Left common carotid artery plus branches (tissue), 1 donor: ENCODE results near the genes SYS1, PIGT and WFDC9.

DNA sequence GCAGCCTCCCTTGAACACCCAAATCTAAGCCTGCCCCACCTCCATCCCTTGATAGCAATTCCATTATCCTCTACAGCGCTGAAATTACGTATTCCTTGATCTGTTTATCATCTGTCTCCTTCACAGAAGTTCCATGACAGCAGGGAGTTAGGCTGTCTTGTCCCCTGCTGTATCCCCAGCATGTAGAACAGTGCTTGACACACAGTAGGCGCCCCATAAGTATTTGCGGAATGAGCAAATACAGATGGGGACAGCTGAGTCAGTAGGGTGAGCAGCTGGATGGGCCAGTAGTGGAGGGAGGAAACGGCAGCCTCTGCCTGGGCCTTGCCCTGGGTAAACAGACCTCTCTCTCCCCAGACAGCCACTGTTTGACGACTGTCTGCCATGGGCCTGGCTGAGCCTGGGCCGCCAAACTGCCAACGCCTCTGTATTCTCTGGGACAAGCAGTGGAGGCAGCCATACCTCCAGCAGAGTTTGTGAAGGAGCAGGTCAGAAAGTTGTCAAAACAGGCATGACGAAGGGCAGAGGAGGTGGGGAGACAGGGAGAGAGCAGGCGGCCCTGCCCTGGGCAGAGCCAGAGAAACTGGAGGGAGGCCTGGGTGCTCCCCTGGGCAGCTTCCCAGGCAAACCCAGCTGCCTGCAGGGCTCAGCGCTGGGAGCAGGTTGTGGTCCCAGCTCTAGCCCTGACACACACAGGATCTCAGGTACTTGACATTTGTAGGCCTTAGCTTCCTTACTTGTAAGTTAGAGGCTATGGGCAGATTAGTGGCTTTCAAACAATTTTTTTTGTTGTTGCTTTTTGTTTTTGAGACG is 15.2 kb downstream of the HNF4A start:
- PRO-cap = no peak

GRCh38 chr20:44388377-44389543 is 33.3 kb downstream of the HNF4A start:
- PRO-cap = no peak

DNA sequence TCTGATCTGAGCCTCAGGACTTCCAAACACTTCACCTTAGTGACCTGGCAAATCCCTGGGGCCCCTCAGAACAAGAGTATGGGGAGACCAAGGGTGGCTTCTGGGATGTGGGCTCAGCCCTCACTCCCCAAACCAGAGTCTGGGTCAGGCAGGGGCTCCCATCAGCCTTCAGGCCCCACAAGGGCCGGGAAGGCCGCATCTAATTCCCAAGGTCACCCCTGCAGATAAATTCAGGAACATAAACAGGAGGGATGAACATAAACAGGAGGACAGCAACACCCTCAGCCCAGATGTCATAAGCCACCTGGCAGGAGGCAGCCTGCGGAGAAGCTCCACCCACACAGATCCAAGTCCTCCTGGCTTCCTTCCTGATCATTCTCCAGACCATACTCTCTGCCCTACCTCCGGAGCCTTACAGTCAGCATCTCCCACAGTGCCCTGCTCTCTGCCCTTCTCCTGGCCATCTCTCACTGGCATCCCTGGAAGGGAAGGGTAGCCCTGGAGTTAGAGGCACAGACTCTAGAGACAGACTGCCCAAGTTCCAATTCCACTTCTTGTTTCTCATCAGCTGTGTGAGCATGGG is 37.6 kb downstream of the HNF4A start:
- PRO-cap = no peak

DNA sequence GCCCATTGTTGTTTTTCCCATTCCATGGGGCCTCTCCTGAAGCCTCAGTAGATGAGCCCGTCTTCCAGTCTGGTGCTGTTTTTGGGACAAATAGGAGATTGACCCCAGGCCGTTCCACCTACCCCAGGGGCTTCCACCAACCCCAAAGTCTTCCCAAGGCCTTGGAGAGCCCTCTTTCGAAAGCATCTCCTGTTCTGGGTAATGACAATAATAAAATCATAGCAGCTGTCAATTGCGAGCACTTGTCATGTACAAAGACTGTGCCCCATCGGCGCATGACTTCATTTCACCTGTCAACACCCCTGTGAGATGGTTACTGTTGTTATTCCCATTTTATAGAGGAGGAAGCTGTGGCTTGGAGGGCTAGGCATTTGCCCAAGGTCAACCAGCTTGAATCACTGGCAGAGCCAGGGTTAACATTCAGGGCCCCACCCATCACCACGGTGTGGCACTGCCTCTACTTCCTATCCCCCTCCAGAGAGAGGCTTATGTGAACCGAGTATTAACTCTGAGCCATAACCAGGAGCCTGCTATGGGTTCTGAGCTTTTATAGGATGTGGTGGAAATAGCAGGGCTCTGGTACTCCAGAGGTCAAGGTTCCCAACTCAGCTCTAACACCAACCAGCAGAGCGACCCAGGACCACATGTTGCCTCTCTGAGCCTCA is 51.1 kb downstream of the HNF4A start:
- PRO-cap = no peak

- PRO-cap = no peak
These were observed 49.7 kb upstream of the TTPAL start for GRCh38 chr20:44425819-44426591.

DNA sequence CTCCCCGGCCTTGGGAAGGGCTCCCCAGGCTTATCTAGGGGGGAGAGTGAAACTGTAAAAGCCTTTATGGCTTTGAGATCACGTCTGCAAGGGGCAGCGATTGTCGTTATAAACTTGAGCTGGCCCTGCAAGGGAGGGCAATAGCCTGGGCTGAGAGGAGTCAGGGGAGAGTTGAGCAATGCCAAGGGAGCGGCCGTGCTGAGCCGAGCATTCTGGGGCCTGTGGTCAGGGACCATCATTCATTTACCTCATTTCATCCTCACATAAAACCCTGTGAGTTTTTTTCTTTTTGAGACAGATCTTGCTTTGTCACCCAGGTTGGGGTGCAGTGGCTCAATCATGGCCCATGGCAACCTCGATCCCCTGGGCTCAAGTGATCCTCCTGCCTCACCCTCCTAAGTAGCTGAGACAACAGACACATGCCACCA is 32.9 kb upstream of the TTPAL start:
- PRO-cap = no peak

DNA sequence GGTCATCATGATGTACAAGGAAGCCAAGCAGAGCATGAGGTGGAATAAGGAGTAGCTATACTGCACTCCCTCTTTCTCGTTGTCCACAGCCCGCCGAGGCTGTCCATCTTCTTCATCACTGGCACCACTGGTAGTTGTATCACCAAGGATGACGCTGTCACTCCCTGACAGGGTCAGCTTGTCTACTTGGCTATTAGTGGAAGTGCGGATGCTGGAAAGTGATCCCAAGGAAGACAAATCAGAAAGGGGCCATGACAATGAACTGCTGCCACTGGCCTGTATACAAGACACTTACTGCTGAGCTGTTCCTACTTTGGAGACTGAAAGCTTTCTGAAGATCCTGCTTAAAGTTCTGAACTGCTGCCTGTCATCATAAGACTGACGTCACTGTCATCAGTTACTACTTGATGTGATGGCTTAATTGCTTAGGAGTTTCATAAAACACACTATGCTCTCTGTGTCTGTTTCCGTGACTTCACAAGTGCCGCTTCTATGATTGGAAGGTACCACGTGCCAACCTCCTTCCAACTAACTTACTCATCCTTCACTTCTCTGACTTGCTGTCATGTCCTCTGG is 20.7 kb downstream of the SERINC3 start:
- PRO-cap = no peak

- PRO-cap = no peak
These were observed 12.2 kb downstream of the CCN5 start for GRCh38 chr20:44727176-44727863.

DNA sequence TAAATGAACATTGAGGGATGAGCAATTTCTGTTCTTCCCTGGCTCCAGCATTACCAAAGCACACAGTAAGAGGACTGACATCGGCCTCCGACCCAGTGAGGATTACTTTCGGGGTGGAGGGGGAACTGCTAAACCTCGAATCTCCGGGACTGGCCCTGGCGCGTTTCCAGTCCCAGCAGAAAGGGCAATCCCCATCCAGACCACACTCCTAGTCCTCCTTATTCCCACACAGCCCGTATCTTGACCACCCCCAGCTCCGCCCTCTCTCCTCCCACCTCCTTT is 372 bp upstream of the YWHAB start:
- PRO-cap = no peak

GRCh38 chr20:44894702-44895602 is 9.4 kb downstream of the YWHAB start:
- PRO-cap = no peak

- PRO-cap = no peak
These were observed 17.0 kb downstream of the STK4 start for GRCh38 chr20:44983432-44983662.

GRCh38 chr20:44997093-44997558 is 30.8 kb downstream of the STK4 start:
- PRO-cap = no peak

DNA sequence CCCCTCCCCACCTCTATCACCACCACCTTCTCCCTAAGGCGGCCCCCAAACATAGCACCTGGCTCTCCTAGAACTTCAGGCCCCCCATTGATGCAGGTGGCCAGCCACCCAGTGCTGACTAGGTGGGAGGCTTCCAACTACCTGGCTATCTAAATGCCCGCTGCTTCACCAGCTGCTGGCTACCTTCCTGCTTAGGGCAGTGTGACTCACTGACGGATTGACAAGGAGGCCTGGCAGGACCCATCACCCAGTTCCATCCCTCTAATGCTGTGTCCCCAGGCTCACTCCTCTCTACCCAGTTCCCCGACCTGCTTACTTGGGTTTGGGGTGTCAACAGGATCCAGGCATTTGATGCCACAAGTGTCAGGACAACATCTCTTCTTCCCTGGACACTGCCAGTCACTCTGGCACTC is 1.1 kb downstream of the SLPI start:
- PRO-cap = no peak

- PRO-cap = no peak
These were observed 17.6 kb upstream of the MATN4 start for GRCh38 chr20:45325471-45326300.

GRCh38 chr20:45338550-45338842 is 9.7 kb downstream of the SDC4 start:
- PRO-cap = no peak

GRCh38 chr20:45362677-45363851 is at the start of gene SYS1:
Gene SYS1 (plus strand): TSS chr20:45363156.
- PRO-cap = bidirectional peak, plus-strand start at chr20:45363180, minus-strand start at chr20:45362950; unidirectional peak, minus-strand start at chr20:45363368

DNA sequence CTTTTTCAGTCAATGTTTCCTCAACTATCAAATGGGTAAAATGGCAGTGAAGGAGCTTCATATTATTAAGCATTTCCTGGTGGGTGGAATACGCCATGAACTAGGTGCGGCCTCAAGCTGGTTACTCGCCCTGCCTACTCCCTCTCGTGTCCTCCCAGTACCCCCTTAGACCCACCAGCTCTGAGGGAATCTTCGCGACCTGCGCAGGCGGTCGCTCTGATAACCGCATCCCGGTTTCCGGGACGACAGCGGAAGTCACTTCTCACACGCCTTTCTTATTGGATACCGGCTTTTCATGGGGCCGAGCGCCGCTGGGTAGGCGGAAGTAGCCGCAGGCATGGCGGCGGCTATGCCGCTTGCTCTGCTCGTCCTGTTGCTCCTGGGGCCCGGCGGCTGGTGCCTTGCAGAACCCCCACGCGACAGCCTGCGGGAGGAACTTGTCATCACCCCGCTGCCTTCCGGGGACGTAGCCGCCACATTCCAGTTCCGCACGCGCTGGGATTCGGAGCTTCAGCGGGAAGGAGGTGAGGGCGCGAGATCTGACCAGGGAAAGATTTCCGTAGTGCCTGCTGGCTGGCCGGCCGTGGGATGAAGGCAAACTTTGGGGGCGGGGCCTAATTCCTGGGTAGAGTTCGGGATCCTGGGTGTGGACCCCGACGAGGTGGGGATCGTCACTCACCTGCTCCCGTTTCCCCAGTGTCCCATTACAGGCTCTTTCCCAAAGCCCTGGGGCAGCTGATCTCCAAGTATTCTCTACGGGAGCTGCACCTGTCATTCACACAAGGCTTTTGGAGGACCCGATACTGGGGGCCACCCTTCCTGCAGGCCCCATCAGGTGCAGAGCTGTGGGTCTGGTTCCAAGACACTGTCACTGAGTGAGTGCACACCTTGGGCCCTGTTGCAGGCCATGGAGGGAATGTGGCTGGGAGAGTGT is at the start of gene PIGT:
Gene PIGT, plus strand, starts transcription at position 322 of the 934 bp plus-strand sequence.
- PRO-cap = bidirectional peak, plus-strand start at position 323 of the sequence, minus-strand start at position 182 of the sequence

GRCh38 chr20:45467516-45467870 is 2.1 kb upstream of the WFDC2 start:
- PRO-cap = no peak

- PRO-cap = no peak
These were observed at the start of gene WFDC9 for GRCh38 chr20:45631084-45631649. Gene WFDC9 (minus strand): TSS chr20:45631284.

DNA sequence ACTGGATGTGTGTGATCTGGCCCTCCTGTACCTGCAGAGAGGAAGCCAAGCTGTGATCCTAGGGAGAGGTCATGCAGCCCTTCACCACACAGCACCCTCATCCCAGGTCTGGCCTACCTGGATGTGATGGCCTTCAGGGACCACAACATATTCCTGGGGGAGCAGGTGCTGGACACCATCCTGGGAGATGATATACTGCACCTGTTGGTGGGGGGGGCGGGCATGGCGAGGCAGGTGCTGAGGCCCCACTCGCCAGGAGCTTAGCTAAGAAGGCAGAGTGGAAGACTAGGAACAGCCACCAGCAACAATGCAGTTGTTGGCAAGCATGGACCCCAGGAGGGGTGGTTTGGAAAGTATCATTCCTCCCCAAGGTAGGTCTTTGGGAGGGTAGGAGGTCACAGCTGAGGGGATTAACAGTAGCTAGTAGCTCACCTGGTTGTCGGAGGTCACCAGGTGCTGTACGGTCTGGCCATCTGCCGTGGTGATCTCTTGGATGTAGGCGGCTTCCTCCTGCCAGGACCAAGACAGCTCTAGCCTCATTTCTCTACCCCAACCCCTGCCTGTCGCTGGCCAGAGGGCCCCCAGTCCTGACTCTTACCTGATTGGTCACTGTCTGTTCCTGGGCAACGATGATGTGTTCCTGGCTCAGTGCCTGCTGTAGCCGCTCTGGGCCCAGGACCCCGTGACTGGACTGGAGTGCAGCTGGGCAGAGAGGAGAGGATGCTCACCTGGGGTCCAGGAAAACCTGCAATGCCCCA is 15.1 kb downstream of the PCIF1 start:
- PRO-cap = no peak